Esophagus squamous epithelium (tissue), 4 donors: Measurements from ENCODE around the genes CABLES1, NPC1 and TTC39C.

DNA sequence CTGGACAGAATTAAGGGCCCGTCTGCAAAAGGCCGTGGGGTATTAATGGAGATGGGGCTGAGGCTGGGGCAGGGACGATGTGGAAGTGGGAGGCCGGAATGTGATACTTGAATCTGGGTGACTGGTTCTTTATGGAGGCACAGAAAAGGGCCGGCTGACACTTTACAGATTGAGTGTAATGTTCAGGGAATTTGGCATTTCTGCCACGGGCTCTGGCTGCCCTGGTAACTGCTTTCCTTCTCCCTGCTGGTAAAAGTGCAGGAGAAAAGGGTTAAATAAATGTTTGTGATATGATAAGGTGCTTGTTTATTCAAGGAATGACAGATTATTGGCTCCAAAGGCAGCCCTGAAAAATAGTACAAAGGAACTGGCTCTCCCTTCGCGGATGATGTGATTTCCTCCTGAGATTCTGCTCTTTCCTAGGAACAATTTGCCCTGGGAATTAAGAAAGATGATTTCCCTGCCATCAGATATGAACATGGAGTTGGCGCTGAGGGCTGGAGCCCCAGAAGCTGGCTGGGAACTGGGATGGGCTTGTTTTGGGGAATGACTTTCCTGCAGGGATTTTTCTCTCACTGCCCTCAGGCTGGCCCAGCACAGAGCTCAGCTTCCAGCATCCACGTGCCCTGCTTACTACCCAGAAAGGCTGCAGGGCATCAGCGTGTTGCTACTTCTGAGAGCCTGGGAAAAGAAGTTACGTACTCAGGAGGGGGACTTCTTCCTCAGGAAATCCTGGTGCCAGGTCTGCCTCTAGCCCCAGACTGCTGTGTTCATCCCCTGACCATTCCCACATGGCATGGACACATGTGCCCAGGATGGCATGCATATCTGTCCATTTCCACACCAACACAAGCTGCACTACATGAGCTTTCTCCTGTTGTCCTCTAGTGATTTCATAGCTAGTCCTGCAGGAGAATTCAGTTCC lies 53.0 kb upstream of the CTAGE1 start:
- PRO-cap = no peak
- RAMPAGE, long total RNA, 4 experiments = no peak in any of the 4 experiments

GRCh38 chr18:22872755-22873664 lies 60.1 kb upstream of the RBBP8 start:
- PRO-cap = no peak
- RAMPAGE, long total RNA, 4 experiments = no peak in any of the 4 experiments

DNA sequence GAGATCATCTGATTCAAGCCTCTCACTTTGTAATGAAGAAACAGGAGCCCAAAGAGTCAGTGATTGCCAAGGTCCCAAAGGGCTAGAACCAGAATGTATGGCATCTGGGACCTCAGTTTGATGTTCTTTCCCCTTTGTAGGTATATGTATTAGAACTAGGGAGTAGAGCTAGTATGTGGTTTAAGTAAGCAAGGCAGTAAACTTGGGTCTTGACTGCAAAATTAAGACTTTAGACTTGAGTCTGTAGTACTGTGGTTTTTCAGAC lies 99.3 kb downstream of the RBBP8 start:
- PRO-cap = no peak
- RAMPAGE, long total RNA, 4 experiments = no peak in any of the 4 experiments

DNA sequence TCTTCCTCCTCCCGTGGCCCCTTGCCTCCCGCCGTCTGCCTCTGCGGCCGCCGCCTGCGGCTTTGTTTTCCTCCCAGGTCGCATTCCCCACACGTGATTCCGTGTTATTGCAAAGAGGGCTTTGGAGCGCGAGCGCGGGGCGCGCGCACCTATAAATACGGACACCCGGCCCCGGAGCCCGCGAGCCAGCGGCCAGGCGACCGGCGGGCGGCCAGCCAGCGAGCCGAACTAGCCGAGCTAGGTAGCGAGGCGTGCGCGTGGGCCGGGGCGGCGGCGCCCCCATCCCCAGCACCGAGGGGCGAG lies at the start of gene CABLES1:
Gene CABLES1 (plus strand): TSS at position 181 of the 303 bp plus-strand sequence.
- PRO-cap = bidirectional peak, plus-strand start at position 183 of the sequence, minus-strand start at position 37 of the sequence
- RAMPAGE, long total RNA, 4 experiments = no peak in any of the 4 experiments

DNA sequence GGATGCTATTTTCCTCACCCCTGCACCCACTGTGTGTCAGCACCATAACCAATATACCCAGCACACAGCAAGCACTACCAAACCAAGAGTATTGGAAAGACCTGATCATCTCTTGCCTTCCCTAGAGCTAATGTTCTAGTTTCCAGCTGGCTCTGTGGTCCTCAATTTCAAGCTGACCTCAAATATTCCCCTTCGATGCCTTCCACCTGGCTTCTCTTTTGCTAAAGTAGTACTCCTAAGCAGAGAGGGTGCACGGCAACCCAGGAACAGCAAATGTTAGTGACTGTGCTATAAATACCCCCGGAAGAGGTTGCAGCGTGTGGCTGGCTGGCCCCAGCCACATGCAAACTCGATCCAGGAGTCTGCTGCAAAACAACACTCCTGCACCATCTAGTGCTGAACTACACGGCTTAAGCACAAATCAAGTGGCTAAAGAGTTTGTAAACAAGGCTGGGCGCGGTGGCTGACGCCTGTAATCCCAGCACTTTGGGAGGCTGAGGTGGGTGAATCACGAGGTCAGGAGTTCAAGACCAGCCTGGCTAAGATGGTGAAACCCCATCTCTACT lies 79.0 kb downstream of the TMEM241 start:
- PRO-cap = no peak
- RAMPAGE, long total RNA, 4 experiments = no peak in any of the 4 experiments

GRCh38 chr18:23474497-23475163 lies 21.5 kb downstream of the RIOK3 start:
- PRO-cap = no peak
- RAMPAGE, long total RNA, 4 experiments = no peak in any of the 4 experiments

- PRO-cap = no peak
- RAMPAGE, long total RNA, 4 experiments = no peak in any of the 4 experiments
These were observed 30.1 kb downstream of the NPC1 start for GRCh38 chr18:23556072-23556733.

DNA sequence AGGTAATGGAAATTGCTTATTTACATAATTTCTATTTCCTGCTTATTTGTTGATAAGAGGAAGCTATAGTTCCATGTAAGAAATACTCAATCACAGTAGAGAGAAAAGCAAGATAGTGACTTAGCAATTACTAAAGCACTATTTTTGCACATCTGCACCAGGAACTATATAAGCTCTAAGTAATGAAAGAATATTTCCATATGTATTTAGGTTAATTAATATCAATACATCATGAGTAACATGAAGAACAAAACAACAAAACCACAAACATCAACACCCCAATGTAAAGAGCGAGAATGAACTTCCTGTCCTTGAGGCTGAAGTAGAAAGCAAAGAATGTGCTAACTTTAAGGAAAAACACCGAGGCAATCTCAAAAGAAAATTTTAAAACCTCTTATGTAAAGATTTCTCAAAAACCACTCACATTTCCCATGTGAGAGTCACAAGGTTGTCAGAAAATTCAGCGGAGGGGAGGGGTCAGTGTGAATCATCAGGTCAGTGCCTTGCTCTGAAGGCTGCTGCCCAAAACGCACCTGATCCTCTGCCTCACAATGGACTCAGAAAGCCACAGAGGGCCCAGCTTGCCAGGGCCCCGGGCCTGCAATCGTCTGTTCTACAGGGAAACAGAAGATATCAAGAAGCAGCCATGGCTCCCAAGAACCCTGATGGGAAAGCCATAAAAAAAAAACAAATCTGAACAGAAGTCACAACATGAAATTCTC lies 12.4 kb downstream of the NPC1 start:
- PRO-cap = no peak
- RAMPAGE, long total RNA, 4 experiments = no peak in any of the 4 experiments

GRCh38 chr18:23586196-23587291 lies at the start of gene NPC1:
TSS of gene NPC1 (minus strand) at chr18:23586506.
- PRO-cap = bidirectional peak, plus-strand start at chr18:23586531, minus-strand start at chr18:23586482; bidirectional peak, plus-strand start at chr18:23587065, minus-strand start at chr18:23586886
- RAMPAGE, long total RNA, 4 experiments = start-site peak on the minus strand in 4 of 4 experiments, at chr18:23586385-23586989 at its widest, 34 to 423 reads per replicate

DNA sequence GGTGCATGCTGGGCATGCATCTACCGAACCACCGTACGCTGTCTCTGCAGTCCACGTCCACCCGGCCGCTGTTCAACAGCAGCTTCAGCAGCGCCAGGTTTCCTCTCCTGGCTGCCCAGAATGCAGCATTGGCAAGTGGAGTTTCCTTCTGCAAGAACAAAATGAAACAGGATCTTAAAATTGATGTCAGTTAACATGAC lies 13.8 kb downstream of the ANKRD29 start:
- PRO-cap = no peak
- RAMPAGE, long total RNA, 4 experiments = no peak in any of the 4 experiments

- PRO-cap = unidirectional peak, plus-strand start at chr18:23958299
- RAMPAGE, long total RNA, 4 experiments = no peak in any of the 4 experiments
These were observed 56.4 kb upstream of the TTC39C start for GRCh38 chr18:23958042-23958595.

- PRO-cap = no peak
- RAMPAGE, long total RNA, 4 experiments = no peak in any of the 4 experiments
These were observed 2.2 kb upstream of the TTC39C start for GRCh38 chr18:24012368-24012838.

DNA sequence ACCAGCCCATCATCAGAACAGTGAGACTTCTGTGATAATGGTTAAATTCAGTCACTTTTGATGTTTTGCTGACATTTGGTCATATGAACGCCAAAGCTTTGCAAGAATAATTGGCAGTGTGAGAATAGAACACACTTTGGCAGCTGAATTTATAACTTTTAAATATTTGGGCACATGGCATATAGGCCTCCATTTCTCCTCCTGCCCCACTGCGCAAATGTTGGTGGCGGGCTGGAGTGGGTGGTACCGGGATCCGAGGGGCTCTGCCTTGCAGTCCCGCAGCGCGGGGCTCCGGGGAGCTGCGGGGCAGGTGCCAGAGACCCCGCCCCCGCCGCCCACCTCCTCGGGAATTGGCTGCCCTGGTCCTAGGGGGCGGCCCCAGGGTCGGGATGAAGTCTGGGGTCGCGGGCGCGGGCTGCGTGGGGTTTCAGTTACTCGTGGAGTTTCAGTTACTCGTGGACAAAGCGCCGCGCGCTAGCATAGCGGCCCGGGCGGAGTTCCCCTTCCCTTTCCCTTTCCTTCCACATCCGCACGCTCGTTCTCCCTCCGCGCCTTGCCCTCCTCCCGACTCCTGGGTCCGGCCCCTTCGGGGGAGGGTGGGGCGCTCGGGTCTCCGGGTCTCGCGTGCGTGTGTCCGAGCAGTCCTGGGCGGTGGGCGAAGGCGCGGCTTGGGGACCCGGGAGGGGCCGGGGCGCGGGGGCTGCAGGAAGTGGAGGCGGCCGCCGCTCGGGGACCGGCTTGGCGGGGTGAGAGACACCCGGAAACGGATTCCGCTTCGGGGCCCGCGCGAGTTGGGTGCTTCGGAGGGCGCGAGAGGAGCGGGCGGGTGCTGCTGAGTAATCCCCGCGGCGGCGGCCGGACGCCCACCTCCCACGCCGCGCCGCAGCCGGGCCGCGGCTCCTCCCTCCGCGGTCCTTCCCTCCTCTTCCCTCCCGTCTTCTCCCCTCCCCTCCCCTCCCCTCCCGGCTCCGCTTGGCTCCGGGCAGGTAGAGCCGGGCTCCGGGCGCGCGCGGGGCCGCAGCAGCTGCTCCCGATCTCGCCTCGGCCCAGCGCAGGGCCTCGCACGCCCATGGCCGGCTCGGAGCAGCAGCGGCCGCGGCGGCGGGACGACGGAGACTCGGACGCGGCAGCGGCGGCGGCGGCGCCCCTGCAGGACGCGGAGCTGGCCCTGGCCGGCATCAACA lies at the start of gene TTC39C:
Gene TTC39C (plus strand): TSS at position 952 of the 1,184 bp plus-strand sequence.
- PRO-cap = bidirectional peak, plus-strand start at position 448 of the sequence, minus-strand start at position 438 of the sequence; bidirectional peak, plus-strand start at position 641 of the sequence, minus-strand start at position 512 of the sequence; bidirectional peak, plus-strand start at position 766 of the sequence, minus-strand start at position 900 of the sequence
- RAMPAGE, long total RNA, 4 experiments = no peak in any of the 4 experiments

- PRO-cap = no peak
- RAMPAGE, long total RNA, 4 experiments = no peak in any of the 4 experiments
These were observed 34.9 kb downstream of the OSBPL1A start for GRCh38 chr18:24362623-24363220.

- PRO-cap = no peak
- RAMPAGE, long total RNA, 4 experiments = no peak in any of the 4 experiments
These were observed 72.7 kb downstream of the SS18 start for GRCh38 chr18:26017506-26018319.

GRCh38 chr18:26052330-26052811 lies 38.0 kb downstream of the SS18 start:
- PRO-cap = no peak
- RAMPAGE, long total RNA, 4 experiments = no peak in any of the 4 experiments

DNA sequence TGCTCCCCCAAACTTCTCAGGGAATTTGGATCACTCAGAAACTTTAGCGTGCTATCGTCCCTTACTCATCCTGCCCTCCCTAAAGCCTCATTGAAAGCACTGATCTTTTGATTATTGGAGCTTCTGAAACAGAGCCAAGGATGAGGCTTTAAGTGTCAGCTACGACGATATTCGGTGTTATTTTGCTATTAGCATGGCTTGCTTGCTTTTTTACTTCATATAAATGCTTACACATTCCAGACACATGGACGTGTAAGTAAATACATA lies 27.3 kb upstream of the KCTD1 start:
- PRO-cap = bidirectional peak, plus-strand start outside the sequence, minus-strand start at position 81 of the sequence
- RAMPAGE, long total RNA, 4 experiments = no peak in any of the 4 experiments

DNA sequence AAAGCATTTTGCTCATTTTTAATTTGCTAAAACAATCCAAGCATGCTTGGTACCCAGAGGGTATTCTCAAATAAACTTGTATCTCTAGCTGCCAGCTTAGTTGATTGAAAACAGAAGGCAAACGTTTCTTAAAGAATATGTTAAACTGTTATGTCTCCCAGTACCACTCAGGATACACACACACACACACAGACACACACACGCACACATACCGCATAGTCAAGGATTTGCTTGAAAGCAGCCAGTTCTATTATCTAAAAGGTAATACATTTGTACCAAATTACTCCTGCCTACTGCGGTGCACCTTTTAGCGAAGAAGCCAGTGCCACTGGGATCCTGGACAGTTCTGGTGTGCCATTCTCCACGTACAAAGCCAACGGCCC lies 106.9 kb upstream of the KCTD1 start:
- PRO-cap = no peak
- RAMPAGE, long total RNA, 4 experiments = no peak in any of the 4 experiments

- PRO-cap = no peak
- RAMPAGE, long total RNA, 4 experiments = no peak in any of the 4 experiments
These were observed 155.1 kb upstream of the KCTD1 start for GRCh38 chr18:26703213-26704060.

DNA sequence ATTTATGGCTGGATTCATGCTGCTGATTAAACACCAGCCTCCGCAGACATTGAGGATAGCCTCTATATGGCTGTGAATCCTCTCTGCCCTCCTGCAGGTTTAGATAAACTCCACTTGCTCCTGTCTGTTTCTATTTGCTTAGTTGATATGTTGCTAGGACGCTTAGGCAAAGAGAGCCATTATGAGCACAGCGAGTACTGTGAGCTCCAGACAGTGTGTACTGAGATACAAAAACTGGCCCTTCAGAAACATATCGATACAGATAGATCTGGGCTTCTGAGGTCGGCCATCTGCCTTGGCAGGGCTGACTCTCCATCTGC lies 127.7 kb downstream of the CHST9 start:
- PRO-cap = no peak
- RAMPAGE, long total RNA, 4 experiments = no peak in any of the 4 experiments